ENCODE measurements around the genes OR14A16, OR2M2 and ZNF692.

GRCh38 chr1:245345422-245345824 is 190.6 kb downstream of the KIF26B start:
- PRO-cap: no peak

GRCh38 chr1:246109998-246110912 is 396.8 kb downstream of the SMYD3 start:
- PRO-cap: no peak

GRCh38 chr1:246118493-246119306 is 388.4 kb downstream of the SMYD3 start:
- PRO-cap: no peak

- PRO-cap: no peak
Observed at GRCh38 chr1:246188071-246188488, 319.0 kb downstream of the SMYD3 start.

GRCh38 chr1:246537735-246538292 is 28.2 kb downstream of the TFB2M start:
- PRO-cap: no peak

- PRO-cap: no peak
Observed at GRCh38 chr1:246725256-246725920, 1.2 kb downstream of the SCCPDH start.

- PRO-cap: no peak
Observed at GRCh38 chr1:246797501-246798209, 73.4 kb downstream of the SCCPDH start.

- PRO-cap: no peak
Observed at GRCh38 chr1:246961744-246962137, 30.0 kb upstream of the AHCTF1 start.

GRCh38 chr1:247331253-247331494 is 493 bp downstream of the ZNF496 start:
- PRO-cap: bidirectional peak, plus-strand start at chr1:247331321, minus-strand start at chr1:247331228

DNA sequence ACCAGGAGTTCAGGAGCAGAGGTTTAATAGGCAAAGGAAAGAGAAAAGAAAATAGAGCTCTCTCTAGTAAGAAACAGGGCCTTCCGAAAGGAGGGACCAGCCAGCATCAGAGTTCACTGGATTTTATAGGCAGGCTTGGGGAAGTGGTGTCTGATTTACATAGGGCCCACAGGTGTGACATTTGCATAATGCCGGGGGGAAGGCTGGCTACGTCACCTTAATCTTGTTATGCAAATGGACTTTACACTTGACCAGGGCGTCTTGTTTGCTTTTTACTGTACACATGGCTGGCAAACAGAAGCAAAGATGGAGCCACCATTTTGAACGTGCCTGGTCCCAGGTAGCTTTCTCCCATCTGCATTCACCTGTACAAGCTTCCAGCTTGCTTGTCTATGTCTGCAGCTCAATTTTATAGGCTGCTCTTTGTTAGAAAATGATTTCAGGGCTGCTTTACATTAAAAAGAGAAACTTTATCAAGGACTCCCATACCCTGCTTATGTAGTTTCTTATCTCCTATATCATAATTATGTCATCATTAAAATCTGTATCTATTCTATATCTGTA is at the start of gene OR14A16:
Gene OR14A16, minus strand, starts transcription at position 81 of the 564 bp plus-strand sequence.
- PRO-cap: no peak

DNA sequence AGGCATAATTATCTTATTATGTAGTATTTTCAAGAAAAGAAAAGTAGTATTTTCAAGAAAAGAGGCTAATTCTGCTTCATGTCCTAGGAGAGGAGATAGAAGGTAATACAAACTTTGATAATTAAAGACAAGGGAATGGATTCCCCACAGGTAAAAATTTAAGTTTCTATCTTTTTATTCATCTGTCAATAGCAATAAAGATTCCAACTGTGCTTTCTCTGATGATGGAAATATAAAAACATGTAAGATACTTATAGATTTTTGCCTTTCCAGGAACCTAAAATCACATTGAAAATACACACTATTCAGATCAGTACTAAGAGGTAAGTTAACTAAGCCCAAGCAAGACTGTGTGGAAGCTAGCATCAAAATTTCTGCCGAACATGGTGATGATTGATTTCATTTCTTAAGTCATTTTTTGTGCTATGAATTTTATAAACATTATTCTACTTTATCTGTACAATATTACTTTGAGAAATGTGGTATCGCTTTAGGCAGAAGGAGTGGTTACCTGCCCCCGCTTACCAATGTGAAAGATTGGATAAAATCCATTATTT is at the start of gene OR2M2:
Gene OR2M2, plus strand, starts transcription at position 273 of the 557 bp plus-strand sequence.
- PRO-cap: no peak

- PRO-cap: no peak
Observed at GRCh38 chr1:248730844-248731377, 24.6 kb downstream of the LYPD8 start.

- PRO-cap: no peak
Observed at GRCh38 chr1:248757656-248758230, 2.2 kb upstream of the LYPD8 start.

- PRO-cap: no peak
Observed at GRCh38 chr1:248802721-248803018, 23.0 kb downstream of the SH3BP5L start.

DNA sequence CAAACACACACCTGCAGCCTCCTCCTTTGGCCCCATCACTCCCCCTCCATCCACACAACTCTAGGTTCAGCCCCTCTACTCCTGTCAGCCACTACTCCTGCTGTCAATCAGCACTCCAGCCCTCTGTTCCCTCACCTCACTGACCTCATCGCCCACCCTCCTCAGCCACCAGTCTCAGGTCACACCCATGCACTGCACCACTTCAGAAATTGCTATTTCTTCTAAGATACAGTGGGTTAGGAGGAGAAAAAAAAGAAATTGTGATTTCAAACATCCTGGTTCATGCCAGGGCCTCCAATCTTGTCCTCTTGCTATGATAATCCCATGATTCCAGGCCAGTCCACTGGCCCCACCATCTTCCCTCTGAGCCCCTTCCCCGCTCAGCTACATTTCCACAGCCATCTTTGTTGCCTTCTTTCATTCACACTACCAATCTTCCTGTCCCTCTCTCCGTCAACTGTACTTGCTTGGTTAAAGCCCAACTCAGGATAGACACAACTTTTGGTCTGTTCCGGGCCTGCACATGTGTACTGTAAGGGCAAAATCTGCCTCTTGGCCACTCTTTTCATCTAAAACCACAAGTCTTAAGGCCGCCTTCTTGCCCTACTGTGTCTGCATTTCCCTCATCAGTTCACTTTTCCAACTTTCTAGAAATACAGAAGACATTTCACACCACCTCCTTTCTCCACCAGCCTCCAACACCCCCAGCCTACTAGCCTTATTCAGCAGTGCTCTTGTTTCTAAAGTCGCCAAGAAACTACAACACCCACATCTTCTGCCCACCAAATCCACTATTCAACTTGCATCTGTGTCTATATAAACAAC is 7.1 kb downstream of the ZNF692 start:
- PRO-cap: no peak

GRCh38 chr1:248858439-248859439 is at the start of gene ZNF692:
TSS of gene ZNF692 (minus strand) at chr1:248859085.
- PRO-cap: bidirectional peak, plus-strand start at chr1:248858743, minus-strand start at chr1:248858551; bidirectional peak, plus-strand start at chr1:248859158, minus-strand start at chr1:248859039

DNA sequence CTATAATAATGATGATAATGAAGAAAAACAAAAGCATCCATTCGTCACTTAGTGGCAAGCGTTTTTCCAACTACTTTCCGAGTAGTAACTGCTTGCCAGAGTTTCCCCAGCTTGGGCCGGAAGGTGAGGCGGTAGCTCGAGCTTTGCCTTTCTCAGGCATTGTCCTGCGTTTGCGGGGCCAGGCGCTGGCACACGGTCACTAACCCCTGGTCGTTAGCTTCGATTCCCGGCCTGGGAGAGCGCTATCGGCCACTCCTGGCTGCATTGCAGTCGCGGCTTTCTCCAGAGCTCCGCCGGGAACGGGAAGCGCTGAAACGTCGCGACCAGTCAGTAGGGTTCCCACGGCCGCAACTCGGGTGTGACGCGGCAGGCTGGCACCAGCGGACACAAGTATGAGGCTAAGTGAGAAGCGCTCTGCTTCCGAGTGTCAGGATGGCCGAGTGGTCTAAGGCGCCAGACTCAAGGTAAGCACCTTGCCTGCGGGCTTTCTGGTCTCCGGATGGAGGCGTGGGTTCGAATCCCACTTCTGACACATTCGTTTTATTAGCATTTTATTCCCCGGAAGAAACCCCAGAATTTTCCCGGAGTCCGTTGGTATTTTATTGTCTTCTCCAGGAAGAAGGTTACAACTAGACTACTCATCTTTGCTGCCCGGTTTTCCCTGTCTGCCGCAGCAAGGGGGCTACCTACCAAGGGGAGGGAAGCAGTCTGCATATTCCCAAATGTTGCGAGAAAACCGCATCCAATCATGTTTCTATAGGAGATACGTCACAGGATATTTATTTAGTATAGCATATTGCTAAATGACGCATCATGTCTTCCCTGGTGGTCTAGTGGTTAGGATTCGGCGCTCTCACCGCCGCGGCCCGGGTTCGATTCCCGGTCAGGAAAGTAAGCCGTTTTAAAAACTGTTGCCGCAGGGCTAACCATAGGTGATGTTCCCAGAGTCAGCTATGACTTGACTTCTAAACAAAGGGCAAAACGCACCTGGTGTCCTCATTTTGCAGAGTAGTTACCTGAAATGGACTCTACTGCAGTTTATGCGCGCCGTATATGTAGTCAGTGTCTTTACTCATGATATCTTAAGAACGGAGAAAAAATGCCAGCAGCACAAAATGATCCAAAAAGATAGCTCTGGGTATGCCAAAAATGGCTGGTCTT is 14.9 kb upstream of the ZNF692 start:
- PRO-cap: bidirectional peak, plus-strand start at position 98 of the sequence, minus-strand start outside the sequence; bidirectional peak, plus-strand start at position 343 of the sequence, minus-strand start at position 304 of the sequence; bidirectional peak, plus-strand start at position 423 of the sequence, minus-strand start at position 440 of the sequence; unidirectional peak, minus-strand start at position 440 of the sequence; bidirectional peak, plus-strand start at position 814 of the sequence, minus-strand start at position 667 of the sequence